ENCODE measurements around a stretch of chr12.

DNA sequence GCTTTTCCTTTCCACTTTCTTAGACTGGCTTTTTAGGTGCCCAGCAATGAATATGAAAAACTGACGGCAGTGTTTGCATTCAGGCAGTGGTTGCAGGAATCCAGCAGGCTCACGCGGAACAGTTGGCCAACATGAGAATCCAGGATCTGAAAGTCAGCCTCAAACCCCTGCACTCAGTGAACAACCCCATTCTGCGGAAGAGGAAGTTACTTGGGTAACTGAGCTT is 46.3 kb downstream of the MAPKAPK5 start:
- PRO-cap: no peak

- PRO-cap: no peak
Observed at GRCh38 chr12:112408593-112408741, 938 bp downstream of the RPL6 start.

GRCh38 chr12:112420669-112421276 is 2.0 kb downstream of the PTPN11 start:
- PRO-cap: no peak

DNA sequence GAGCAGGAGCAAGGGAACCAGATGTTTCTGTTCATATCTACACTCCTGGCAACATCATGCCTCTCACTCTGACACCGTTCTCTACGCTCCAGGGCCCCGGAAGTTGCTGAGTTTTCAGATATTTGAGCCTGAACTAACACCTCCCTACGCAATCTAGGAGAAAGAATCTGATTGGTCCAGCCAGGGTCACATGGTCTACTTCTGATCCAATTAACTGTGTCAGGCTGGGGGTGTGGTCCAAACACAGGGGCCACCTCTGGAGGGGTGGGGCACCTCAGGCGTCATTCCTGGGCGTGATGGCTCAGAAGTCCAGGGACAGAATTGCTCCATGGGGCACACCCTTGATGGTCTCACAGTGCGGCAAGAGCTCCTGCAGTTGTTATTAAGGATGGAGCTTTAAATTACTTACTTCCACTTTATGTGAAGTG is 165.6 kb downstream of the PTPN11 start:
- PRO-cap: no peak

DNA sequence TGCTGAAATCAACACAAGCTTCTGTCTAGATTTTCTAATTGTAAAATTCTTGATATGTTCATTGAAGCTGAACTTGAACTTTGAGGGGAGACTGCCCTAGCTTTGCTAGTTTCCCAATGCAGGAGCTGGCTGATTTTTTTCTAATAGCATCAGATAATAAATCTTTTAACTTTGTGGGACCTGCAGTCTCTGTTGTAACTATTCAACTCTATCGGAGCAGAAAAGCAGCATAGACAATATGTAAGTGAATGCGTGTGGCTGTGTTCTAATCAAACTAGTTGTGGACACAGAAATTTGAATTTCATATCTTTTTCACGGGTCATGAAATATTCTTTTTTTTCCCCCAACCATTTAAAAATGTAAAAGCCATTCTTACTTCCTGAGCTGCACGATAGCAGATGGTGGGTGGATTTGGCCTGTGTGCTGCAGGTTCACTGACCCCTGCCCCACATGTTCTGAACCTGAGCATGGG is 5.6 kb downstream of the DTX1 start:
- PRO-cap: no peak

DNA sequence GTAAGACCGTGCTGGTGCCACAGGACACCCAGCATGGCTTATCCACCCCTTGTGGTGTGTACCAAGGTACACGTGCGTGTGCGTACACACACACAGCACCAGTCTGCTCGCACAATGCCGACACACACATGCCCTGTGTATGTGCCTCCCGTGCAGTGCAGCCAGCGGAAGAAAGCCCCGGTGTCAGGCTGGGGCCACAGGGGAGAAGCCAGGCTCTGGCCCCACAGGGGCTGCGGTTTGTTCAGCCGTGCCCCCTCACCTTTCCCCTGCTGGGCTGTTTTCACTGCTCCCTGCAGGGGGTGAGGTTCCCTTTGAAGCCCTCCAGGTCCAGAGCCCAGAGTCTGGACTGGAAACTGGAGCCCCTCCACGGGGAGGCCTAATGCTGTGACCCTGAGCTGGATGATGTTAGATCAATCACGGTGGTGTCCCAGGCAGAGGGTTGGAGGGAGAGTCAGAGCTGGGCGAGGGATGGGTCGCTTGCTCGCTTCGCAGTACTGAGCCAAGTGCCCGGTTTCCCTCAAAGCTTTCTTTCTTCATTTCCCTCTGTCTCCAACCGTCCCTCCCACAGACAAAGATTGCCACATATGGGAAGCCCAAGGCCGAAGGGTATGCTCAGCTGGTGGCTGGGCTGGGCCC is 6.2 kb downstream of the DTX1 start:
- PRO-cap: no peak

DNA sequence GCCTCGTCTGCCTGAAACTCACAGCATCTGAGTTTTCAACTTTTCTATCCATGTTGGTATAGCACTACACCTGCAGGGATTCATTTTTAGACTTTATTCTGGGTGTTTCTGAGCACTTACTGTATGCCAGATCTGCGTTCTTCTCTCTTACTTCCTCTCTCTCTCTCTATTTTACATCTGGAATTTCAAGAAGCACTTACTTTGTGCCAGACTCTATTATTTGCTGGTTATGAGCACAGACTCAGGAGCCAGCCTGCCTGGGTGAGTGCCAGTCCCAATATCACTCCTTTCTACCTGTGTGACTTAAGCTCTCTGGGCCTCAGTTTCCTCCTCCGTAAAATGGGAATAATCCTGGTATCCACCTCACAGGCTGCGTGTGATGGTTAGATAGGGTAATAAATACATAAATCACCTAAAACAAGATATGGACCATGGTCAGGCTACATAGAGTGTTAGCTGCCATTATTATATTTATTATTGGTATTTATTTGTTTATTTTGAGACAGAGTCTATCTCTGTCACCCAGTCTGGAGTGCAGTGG is 24.4 kb downstream of the RASAL1 start:
- PRO-cap: no peak

GRCh38 chr12:113136090-113136577 is 573 bp upstream of the RASAL1 start:
- PRO-cap: no peak

- PRO-cap: no peak
Observed at GRCh38 chr12:113277876-113278446, 56.7 kb downstream of the TPCN1 start.

DNA sequence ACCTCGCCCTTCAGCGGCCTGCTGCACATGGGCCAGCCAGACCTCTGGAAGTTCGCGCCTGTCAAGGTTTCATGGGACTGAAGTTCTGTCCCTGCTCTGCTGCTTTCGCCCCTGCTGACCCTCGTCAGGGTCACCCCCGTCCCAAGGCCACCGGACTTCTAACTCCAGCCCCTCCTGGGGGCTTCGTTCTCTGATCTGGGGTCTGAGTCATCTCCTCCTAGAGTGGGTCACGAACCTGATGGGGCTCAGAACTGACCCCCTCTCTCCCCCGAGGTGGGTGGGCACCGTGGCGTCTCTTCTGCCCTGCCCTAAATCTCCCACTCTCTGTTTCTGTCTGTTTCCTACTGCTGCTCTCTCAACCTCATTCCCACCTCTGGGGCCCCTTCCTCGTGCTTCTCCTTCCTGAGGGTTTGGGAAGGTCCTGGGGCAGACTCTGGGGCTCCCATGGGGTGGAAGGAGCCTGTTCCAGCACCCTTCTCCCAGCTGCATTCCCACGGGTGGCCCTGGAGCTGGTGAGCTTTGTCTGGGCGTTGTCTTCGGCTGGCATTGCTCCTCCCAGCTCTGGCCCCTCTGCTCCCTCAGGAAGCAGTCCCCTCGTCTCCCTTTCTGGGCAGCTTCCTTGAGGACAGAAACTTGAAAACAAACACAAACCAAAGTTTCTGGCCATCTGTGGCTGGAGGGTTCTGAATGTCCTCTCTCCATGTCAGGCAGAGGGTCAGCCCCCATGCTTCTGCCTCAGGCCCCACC is 15.0 kb downstream of the SDS start:
- PRO-cap: no peak

DNA sequence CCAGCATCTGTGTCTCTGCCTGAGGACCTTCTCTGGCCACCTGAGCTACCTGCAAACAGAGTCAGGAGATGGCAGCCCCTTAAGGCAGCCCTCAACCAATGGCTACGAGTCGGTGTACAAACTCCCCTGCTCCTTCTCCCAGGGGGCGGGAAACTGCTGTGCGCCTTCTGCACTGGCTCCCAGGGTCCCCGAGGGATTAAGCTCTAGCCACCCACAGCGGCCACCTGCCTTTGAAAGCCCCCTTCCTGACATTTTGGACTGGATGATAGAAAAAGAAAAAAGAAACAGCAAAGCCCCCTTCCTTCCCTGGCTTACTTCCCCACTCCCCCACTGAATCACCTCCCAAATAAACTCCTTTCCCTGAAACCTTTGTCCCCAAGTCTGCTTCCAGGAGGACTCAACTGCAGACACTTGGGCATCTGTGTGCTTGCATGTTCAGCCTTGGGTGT is 6.1 kb downstream of the SDS start:
- PRO-cap: no peak

DNA sequence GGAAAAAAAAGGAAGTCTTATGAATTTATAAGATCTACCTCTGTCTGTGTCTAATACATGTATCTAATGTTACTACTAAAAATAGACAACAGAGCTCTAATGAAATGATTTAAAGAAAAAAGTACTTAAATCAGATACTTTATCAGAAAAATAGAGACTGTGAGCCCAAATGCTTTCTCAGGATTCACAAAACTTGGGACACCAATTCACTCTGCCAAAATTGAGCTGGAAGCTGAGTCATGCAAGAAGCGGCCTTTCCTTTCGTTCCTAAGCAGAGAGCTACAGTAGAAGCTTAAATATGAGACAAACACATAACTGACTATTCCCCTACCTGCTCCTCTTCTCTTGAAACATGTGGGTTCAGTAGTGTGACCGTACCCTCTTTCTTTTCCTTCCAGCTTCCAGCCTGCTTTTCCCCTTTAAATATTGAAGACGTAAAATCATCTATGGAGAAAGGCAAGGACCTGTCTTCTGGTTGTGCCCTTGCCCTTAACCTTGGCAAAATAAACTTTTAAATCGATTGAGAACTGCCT is 4.2 kb upstream of the SDS start:
- PRO-cap: no peak

GRCh38 chr12:113863123-113863610 is 103.0 kb downstream of the RBM19 start:
- PRO-cap: no peak

- PRO-cap: no peak
Observed at GRCh38 chr12:113965320-113966191, 569 bp downstream of the RBM19 start.

- PRO-cap: no peak
Observed at GRCh38 chr12:114407908-114408420, 2.0 kb upstream of the TBX5 start.

DNA sequence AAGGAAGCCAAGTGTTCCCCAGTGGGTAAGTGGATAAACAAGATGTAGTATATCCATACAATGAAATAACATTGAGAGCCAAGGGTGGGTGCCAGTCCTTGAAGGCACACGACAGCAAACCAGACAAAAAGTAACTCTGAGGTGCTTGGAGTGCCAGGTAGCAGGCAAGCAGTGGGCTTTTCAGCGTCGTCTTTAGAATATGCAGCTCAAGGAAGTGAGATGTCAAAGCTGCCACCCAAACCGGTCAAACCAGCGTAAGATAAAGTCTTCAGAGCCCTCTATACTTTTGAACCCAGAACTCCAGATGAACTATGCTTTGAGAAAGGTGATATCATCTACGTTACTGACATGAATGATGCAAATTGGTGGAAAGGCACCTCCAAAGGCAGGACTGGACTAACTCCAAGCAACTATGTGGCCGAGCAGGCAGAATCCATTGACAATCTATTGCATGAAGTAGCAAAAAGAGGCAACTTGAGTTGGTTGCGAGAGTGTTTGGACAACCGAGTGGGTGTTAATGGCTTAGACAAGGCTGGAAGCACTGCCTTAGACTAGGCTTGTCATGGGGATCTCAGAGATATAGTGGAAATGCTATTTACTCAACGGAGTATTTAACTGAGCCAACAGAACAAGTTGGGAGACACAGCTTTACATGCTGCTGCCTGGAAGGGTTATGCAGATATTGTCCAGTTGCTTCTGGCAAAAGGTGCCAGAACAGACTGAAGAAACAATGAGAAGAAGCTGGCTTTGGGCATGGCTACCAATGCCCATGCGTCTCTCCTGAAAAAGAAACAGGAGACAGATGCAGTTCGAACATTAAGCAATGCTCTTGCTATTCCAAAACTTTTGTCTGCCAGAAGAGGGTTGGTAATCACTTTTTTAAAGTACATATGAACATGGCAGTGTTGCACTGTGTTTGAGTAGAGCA is 95.7 kb downstream of the TBX3 start:
- PRO-cap: no peak

- PRO-cap: no peak
Observed at GRCh38 chr12:114666610-114667431, 17.2 kb downstream of the TBX3 start.

DNA sequence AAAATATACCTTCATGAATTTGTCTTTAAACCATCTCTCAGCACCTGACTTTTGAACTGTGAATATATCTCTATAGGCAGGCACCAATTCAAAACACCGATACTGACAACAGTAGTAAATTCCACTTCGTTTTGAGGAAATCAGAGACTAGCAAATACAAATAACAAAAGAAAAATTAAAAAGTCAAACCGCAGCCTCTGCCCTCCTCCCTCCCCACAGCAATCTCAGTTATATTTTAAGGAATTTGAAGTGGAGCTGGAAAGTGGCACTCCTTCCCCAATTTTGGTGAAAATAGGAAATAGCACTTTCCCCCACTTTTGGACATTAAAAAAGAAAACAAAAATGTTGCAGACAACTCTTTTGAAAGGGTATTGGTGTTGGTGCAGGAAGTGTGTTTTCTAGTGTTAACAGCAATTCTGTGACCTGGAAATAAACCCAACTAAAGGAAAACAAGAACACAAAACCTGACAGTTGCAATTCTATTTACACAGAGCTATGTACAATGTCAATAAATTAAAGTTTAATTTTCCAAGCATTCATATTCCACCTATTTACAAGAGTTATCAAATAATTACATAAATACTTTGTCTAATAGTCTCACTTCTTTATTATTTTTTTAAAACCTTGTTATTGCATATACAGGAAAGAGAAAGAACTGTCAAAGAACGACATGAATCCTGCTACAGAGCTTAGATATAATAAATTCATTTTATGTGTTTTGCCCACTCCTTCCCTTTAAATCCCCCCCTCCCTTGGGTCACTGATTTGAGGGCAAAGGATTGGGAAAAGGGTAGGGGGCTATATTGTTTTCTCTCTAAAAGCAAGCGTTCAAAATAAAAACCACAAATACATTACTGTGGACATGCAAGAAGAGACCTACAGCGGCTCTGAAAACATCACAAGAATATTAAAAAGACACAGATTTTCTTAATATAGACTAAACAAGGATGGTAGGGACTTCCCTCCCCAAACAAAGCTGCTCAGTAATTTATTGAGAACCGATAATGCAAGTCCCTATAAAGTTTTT is 13.3 kb downstream of the TBX3 start:
- PRO-cap: no peak

GRCh38 chr12:114680323-114681248 is 3.4 kb downstream of the TBX3 start:
- PRO-cap: no peak

DNA sequence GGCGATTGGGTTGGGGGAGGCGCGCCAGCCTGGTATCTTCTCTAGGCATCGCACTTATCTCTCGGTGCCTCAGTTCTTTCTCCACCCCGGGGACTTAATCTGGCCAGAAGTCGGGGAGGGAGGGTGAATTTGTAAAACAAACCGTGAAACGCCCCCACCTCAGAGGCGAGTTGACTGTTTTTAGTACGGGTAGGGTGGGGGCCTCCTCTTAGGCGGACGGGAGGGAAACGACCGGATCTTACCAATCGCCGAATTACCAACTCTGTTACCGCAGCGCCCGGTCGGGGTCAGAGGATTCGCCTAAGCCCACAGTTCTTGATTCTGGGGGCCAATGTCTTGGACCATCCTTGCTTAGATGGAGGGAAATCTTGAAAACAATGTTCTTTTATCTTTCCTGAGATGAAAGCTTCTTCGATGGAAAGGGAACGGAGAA is 1.4 kb upstream of the TBX3 start:
- PRO-cap: no peak